Fibroblast of villous mesenchyme (primary cell): ENCODE data around the genes CD59, CAT and APIP.

DNA sequence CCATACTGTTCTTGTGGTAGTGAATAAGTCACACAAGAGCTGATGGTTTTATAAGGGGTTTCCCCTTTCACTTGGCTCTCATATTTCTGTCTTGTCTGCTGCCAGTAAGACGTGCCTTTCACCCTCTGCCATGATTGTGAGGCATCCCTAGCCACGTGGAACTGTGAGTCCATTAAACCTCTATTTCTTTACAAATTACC lies 4.4 kb downstream of the CD59 start:
- CAGE, long polyA plus RNA = no peak

- CAGE, long polyA plus RNA = start-site peak on the minus strand at chr11:33736401-33736425, 2,152 and 2,537 reads in 2 replicates
These were observed at the start of gene CD59 for GRCh38 chr11:33736296-33736671. Gene CD59, minus strand, starts transcription at chr11:33736423.

DNA sequence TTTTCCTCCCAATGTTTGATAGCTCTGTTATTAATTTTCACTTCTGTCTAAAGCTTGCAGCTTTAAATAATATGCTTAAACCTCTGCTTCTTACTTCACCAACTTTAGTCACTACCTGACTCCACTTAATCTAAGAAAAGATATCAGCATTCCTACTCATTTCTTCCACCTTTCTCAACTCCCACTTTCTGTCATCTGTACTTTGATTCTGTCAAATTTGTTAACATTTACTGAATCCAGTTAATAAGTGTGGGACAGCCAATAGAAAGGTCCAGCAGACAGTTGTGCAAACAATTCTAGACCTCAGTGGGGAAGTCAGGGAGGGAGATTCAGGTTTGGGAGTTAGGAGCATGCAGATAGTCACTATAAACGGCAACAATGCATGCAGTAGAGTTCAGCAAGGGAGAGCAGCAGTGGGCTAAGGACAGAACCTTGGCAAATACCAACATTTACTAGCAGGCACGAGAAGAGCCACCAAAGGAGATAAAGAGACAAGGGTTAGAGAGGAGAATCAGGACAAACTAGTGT lies 4.1 kb downstream of the FBXO3 start:
- CAGE, long polyA plus RNA = no peak

DNA sequence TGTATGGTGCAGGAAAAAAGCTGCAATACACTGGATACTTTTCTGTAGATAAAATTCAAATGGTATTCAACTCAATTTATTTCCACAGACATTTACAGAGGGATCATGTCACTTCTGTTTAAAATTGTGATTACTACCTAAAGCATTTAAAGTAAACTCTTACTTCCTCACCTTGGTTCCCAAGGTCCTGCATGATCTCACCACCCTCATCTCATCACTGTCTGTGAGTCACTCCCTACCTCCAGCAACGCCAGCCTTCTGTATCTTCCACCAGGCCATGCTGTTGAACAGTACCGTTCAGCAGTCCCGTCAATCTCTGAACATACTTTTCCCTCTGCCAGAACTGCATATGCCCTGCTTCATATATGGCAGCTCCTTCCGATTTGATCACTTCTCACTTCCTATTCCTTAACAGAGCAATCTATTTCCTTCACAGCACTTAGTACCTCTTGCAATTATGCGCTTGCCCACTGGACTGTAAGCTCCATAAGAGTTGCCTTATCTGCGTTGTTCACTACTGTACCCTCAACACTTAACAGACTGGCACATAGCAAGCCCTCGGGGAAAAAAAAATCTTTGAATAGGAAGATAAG lies 2.0 kb downstream of the FBXO3 start:
- CAGE, long polyA plus RNA = no peak

DNA sequence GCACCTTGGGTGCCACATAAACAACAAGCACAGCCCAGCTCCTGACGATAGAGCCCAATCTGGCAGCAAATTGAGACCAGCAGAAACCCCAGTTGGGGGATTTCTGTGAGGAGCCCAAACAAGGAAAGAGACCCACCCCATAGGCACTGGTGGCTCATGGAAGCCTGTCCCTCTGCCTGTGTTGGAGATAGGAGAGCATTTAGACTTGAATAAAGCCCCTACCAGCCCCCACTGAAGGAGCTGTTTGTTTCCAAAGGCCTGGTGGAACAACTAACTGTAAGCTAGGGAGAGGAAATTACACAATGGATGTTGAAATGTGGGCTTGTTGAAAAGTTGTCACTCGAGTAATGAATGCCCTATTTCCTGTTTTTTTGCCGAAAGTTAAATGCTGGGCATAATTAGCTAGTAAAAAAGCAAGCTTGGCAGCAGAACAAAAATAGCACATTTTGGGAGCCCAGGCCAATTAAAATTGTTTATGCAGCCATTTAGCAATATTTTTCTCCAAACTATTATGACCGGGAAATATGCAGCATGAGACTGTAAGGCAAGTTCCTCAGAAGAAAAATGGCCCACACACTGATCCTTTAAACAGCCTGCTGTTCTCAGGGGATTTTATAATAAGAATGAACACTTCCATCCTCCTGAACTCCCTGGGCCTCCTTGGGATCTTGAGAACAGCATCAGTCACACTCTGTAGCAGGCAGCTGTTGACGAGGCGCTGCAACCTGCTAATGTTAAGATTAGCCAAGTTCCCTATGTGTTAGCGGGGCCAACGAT lies 38.5 kb upstream of the LMO2 start:
- CAGE, long polyA plus RNA = no peak

DNA sequence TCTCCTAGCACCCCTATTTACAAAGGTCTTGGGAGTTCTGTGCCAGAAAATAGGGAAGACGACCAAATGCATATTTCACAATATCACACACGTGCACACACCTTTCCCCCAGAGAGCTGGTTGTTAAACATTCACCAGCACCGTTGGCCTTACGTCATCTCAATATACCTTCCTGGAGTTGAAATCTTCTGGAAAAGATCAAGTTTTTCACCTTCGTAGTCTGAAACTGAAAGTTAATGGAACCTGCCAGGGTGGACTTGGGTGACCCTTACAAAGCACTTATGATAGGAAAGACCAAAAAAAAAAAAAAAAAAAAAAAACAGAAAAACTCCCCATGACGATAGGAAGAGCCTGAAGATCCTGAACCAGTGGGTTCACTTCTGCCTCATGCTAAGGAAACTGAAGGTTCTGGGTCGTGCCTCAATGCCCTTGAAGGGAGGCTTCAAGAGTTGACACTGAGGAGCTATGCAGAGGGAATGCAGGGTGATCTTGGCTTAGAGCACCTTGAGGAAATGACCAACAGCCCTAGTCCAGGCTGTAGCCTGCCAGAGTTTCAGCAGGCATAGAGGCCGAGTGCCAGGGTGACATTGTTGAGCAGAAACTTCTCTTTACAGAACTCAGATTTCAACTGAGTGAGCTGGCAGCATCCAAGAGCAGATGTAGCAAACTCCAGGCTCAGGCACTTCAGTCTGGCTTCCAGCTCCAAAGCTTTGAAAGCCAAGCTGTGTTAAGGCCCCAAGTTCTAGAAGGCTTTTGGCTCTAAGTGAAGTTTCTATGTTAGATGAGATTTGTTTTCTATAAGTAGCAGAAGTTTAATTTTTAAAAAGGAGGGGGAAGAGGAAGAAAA lies 23.2 kb upstream of the CAPRIN1 start:
- CAGE, long polyA plus RNA = no peak

- CAGE, long polyA plus RNA = no peak
These were observed 17.4 kb upstream of the CAPRIN1 start for GRCh38 chr11:34034097-34034475.

DNA sequence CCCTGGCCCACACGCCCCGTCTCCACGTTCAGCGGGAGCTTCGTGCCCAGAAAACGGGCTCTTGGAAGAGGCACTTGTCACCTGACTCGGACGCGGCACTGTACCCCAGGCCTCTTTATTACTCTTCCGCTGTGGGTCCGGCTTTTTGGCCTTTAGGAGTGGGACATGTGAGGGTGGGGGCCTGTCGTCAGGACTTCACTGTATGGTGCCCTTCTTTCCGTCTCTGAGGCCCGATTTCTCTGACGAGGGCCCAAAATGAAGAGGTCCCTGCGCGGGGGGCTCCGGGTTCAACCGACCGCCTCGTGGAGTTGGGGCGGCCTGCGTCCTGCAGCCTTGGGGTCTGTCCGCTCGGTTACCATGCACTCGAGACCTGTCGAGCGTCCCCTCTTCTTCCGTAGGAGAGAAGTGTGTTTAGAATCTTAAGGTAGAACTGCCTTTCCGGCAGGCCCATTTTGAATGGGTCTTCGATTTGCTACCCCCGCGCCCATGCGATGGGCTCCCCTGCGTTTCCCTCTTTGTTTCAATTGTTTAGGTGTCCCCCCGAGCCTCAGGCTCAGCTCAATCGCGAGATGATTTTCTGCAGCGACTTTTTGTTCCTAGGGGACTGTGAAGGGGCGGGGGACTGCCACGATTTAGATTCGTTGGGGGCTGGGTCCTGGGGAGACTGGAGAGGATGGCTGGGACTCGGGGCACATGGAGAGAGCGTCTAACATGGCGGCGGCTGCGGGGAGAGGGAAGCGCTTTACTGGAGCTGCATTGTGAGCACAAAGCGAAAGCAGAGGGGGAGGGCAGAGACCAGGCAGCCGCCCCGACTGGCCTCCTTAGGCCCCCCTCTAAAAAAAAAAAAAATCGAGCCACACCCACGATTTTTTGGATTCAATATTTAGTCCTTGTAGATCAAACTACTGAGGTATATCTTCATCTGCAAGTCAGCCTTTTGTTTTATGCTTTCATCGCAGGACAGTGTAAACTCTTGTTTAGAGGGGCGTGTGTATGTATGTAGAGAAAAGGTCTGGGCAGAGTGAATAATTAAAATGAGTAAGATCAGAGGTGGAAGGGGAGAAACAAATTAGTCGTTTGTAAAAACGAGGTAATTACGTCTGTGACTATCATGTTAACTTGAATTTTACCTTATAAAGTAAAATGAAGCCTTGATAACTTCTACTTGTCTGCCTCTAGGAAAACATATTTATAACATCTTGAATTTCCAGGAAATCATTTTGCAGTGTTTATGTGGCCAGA lies 1.7 kb downstream of the CAPRIN1 start:
- CAGE, long polyA plus RNA = no peak

DNA sequence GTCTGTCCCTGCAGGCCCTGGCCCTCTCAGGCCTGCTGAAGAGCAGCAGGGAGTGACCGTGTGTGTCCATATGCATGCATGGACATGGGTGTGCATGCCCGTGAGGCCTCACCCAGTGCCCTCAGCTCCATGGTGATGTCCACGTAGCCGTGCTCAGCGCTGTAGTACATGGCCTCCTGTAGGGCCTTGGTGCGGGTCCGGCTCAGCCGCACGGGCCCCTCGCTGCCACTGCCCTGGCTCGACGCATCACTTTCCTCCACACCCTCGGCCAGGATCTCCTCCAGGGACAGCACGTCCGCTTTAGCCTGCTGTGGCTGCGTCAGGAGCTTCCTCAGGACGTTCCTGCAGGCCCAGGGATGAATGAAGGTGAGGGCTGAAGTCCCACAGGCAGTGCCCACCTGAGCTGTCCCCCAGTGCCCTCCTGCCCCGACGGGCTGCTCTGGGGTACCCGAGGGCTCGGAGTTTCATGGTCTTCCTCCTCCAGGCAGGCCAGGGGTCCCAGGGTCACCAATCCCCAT lies 57.1 kb downstream of the NAT10 start:
- CAGE, long polyA plus RNA = no peak

- CAGE, long polyA plus RNA = no peak
These were observed 123.6 kb downstream of the ABTB2 start for GRCh38 chr11:34233867-34234911.

DNA sequence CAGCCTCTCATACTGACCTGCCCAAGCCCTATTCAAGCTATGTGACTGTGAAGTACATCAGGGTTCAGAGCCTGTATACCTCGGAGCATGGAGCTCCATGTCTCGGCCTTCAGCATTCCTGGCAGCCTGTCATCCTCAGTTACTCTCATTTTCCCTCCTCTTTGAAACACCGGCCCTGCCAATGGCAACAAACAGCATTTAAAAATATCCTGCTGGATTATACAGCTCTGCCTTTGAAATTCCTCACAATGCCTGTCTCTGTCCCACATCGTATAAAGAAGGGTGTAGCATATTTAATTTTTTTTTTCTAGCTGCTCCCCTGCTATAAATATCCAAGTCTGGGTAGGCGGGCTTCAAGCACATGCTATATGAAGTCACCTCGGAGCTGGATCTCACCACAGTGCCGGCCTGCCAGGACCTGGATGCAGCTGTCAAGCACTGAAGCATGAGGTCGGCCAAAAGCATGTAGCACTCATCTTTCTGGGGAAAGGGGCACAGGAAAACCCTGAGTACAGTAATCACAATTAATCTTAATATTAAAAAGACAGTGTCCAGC lies 11.8 kb downstream of the ABTB2 start:
- CAGE, long polyA plus RNA = no peak

GRCh38 chr11:34438319-34439733 lies at the start of gene CAT:
Gene CAT, plus strand, starts transcription at chr11:34438934.
- CAGE, long polyA plus RNA = no peak

DNA sequence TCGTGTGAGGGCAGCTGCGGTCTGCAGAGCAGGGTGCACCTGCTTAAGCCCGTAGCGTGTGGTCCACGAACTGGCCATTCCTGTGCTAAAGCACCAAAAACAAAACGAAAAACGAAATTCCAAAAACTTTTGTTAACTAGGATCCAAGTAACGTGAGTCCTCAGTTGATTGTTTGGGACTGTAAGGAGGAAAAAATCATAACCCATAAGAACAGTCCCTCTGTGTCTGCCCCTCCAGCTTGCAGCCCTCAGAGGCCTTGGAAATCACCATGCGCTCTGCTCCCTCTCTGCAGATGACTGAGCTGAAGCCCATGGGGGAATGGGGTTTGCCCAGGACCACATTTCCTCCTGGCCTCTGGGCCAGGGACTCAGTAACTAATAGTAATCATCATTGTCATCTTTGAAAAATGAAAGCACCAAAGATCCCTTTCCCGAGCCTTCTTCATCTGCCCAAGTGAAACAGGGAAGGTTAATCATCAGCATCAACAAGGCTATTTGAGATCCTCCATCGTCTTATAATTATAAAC lies 24.5 kb downstream of the ELF5 start:
- CAGE, long polyA plus RNA = no peak

DNA sequence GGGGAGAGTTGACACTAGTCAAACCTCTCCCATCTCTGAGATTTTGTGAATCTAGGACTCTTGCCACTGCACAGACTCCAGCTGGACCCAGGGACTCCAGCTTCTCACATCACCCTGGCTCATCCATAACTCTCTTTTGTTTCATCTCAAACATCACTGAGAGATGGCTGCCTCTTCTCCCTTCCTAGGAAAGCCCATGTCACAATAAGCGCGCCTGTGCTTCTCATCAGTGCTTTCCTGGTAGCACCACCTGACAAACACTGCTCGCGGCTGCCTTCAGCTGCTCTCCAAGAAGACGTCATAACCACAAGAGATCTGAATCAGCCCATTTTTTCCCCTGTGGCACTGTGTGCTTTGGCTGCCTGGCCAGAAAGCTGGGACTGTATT lies 50.5 kb upstream of the EHF start:
- CAGE, long polyA plus RNA = no peak

GRCh38 chr11:34641389-34641769 lies 20.5 kb downstream of the EHF start:
- CAGE, long polyA plus RNA = no peak

DNA sequence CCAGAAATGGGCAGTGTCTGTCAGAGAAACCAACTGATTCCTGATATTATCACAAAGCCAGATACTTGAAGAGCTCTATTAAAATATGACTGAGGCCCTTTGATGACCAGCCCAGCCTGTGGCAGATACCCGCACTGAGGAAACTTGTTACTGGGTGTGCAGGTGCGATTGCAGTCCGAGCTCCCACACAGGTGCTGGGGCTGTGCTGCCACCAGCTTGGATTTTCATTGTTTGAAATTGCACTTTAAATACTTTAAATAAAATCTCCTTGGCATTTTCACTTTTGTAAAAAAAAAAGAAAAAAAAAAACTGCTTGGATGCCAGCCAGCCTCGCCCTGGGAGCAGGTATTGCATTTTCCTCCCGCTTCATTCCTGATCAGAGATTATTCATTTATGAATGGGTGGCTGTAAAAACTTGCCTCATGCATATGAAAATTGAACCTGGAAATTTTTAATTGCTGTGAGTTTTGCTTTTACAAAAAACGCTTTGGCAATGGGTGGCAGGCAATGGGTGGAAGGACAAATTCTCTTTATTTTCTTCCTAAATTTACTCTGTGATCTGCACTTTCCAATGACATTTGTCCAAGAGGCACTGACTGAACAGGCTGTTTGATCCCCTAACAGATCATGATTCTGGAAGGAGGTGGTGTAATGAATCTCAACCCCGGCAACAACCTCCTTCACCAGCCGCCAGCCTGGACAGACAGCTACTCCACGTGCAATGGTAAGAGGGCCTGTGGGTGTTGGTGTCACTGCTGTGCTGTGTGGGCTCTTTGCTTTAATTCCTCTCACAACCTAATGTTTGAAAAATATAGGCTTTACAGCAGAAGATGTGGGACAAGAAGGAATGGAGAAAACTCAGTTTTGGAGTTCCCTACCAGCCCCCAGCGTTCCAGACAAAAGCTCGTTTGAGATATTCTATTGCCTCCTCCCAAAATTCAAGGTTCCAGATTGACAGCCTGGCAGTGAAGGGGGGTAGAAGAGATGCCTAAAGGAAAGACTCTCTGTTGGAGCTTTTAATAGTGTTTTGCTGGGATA lies 21.4 kb downstream of the EHF start:
- CAGE, long polyA plus RNA = no peak

GRCh38 chr11:34855447-34855855 lies 60.7 kb downstream of the APIP start:
- CAGE, long polyA plus RNA = no peak

GRCh38 chr11:34912889-34913485 lies 3.2 kb downstream of the APIP start:
- CAGE, long polyA plus RNA = no peak

GRCh38 chr11:34915997-34916748 lies at the start of gene APIP:
Gene APIP, minus strand, starts transcription at chr11:34916379.
- CAGE, long polyA plus RNA = no peak

DNA sequence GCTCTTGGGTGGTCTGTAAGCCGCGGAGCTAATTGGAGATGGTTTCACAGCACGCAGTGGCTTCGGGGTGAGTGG lies 168 bp downstream of the PDHX start:
- CAGE, long polyA plus RNA = no peak